ENCODE measurements around the gene KLF11.

DNA sequence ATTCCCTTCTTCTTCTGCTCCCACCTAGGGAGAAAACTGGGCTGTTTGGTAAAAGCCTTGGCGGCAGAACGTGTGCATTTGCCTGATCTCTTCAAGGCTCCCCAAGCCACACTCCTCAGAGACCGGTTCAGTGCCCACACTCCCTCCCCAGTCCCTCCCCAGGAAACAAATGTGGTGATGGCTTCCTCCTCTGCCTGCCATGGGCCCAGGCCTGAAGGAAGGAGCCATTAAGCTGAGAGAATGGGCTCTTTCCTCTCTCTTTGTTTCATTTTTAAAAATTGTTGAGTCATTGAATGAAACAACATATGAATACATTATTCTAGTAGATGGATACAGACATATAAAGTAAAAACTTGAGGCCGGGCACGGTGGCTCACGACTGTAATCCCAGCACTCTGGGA lies 50.6 kb upstream of the YWHAQ start:
- PRO-cap: unidirectional peak, minus-strand start at position 110 of the sequence

GRCh38 chr2:9690103-9690738 lies 59.4 kb upstream of the YWHAQ start:
- PRO-cap: unidirectional peak, plus-strand start at chr2:9690569

GRCh38 chr2:10029918-10030745 lies 13.2 kb upstream of the KLF11 start:
- PRO-cap: no peak

DNA sequence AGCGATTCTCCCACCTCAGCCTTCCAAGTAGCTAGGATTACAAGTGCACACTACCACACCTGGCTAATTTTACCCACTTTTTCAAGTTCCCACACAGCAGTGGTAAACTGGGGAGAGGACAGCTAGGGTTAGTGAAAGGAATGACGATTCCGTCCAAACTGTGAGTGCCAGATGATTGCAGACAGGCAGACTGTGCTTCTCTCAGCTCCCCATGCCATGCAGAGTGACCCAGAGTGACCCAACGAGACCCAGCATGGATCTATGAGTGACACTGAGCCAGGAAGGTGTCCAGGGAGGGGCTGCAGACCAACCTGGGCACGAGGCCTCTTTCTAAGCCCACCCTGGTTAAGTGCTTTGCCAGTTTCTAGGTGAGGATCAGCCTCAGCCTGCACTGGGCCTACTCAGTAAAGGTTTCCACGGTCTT lies 7.7 kb upstream of the KLF11 start:
- PRO-cap: no peak

GRCh38 chr2:10036031-10037154 lies 7.0 kb upstream of the KLF11 start:
- PRO-cap: no peak

GRCh38 chr2:10043495-10044119 lies at the start of gene KLF11:
TSS of gene KLF11 (plus strand) at chr2:10043550.
- PRO-cap: bidirectional peak, plus-strand start at chr2:10043572, minus-strand start at chr2:10043322; bidirectional peak, plus-strand start at chr2:10044244, minus-strand start at chr2:10044021

GRCh38 chr2:10119862-10121082 lies 2.3 kb upstream of the RRM2 start:
- PRO-cap: bidirectional peak, plus-strand start at chr2:10120451, minus-strand start at chr2:10120253; bidirectional peak, plus-strand start at chr2:10120700, minus-strand start at chr2:10120648

- PRO-cap: no peak
Measured at GRCh38 chr2:10241226-10241594, 61.5 kb upstream of the HPCAL1 start.

DNA sequence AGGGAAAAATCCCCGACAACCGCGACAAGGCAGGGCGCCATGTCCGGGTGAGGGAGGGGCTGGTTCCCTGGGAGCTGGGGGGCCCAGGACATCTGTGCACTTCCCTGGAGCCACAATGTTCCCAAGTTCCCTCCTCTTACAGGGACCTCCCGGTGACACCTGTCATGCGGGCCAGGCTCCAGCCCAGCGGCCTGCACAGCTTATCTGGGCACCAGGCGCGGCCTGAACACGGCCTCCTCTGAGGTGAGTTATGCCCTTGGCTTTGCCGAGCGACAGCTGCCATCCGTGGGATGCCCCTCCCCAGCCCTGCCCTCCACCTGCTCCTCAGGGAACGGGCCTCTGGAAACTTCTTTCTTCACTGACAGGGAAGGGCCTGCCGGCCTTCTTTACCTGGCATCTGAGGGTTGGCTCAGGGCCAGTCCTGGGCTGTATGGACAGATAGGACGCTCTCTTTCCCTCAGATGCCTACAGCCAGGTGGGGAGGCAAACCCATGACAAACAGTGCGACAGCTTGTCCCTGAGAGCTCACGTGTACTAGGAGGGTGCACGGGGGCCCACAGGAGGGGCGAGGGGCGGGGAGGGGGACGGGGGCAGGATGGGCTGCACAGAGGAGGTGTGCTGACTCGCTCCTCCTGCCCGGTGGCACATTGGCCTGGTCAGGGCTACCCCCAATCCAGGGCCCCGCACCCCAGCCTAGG lies 35.0 kb upstream of the HPCAL1 start:
- PRO-cap: no peak

- PRO-cap: no peak
Measured at GRCh38 chr2:10277656-10277927, 25.1 kb upstream of the HPCAL1 start.

- PRO-cap: no peak
Measured at GRCh38 chr2:10324102-10324756, 21.5 kb downstream of the HPCAL1 start.

- PRO-cap: no peak
Measured at GRCh38 chr2:10378165-10378701, 69.9 kb downstream of the ODC1 start.

DNA sequence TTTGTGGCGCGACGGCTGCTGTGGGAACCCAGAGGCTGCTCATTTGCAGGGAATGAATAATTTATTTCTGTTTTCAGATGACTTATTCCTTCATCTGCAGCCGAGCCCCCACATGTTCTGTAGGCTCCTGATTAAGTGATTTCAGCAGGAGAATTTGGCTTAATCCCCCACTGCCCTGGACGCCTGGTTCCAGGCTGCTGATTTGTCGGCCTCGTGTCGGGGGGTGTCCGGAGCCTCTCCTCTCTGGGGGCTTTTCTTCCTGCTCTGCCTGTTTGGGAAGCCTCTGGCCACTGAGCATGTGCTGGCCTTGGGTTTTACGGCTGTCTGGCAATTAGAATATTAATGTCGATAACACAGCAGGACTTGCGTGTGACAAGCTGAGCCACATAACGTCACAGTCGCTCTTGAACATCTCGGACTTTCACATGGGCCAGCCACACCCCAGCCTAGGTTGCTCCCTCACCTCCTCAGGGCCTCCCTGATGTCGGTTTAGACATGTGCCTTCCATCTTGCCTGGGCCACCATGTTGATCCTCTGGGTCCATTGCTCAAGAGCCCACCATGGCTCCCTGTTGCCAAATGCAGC lies 62.4 kb downstream of the ODC1 start:
- PRO-cap: no peak

DNA sequence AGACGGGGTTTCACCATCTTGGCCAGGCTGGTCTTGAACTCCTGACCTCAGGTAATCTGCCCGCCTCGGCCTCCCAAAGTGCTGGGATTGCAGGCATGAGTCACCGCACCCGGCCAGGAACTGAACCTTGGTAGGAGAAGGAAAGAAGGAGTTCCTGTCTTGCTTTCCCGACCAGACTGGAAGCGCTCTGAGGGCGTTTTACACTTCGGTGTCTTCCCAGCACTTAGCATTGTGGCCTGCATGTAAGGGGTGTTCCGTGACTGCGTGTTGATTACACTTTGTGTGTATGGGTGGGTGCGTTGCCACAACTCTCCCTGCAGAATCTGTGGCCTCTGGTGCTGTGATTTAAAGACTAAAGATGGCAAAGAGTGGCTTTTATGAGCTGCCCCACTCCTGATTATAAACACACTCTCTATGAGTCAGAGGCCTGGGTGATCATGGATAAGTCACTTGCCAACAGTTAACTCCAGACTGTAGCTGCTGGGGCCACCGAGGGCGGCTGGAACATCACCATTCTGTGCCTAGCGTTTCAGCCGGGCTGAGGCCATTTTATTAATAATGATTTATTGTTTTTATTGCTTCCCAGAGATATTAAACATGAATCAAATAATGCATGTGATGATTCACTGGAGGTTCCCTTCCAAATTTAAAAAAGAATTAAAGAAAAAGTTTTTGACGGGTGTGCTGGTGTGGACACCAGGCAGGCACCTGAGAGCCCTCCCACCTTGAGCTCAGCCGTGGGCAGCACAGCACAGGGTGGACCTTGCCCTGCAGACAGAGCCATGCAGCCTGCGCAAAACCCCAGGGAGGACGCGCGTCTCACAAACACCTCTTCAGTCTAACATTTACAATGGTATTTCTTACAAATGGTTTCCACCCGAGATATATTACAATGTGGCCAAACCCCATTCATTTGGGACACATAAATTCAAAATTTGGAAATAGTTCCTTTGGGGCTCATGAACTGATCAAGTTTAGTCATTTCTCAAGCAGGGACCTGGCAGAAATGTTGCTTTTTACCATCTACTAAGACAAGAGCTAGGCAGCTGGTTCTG lies 45.7 kb downstream of the ODC1 start:
- PRO-cap: no peak

DNA sequence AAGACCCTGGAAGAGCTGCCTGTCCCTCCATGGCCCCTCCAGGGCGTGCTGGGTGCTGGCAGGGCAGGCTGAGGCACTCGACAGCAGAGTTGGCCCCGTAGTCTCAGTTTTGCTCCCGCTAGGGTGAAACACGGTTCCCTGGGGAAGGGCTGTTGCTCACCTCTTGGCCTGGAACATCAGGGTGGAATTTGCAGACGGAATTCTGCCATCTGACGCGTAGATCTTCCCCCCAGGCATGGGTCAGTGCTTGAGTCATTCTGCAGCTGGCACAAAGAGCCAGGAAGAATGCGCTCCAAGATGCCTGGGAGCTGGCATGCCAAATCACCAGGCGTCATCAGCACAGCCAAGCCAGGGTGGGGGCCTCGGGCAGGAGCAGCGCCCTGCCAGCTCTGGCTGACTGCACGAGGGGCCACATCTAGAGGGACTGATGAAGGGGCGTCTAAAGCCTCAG lies 42.7 kb downstream of the ODC1 start:
- PRO-cap: no peak

GRCh38 chr2:10441444-10442508 lies 6.4 kb downstream of the ODC1 start:
- PRO-cap: no peak

GRCh38 chr2:10499211-10499711 lies 51.1 kb upstream of the ODC1 start:
- PRO-cap: no peak

DNA sequence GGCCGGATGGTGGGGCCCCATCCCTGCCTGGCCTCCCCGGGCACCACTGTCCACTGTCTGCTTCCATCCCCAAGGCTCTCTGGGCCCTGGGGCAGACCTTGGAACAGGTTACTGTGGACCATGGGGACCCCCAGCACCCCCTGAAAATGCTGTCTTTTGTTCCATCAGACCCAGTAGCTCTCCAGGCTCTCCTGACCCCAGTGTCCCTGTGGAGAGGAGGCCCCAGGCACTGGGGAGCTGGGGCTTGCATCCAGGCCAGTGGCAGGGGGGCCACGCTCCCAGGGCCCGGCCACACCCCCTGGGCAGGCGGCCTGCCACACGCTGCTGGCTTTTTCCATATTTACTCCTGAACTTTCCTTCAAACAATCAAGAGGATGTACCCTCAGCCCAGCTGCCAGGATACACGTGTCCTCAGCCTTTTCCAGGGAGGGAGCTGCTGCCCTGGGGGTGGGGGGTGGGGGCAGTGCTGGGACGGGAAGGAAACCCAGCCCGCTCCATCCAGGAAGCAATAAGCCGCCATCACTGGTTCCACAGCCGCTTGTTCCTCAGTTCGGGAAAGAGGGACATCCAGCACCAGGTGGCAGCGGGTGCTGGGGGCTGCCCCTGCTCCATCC lies 102.3 kb upstream of the ODC1 start:
- PRO-cap: unidirectional peak, plus-strand start at position 548 of the sequence

DNA sequence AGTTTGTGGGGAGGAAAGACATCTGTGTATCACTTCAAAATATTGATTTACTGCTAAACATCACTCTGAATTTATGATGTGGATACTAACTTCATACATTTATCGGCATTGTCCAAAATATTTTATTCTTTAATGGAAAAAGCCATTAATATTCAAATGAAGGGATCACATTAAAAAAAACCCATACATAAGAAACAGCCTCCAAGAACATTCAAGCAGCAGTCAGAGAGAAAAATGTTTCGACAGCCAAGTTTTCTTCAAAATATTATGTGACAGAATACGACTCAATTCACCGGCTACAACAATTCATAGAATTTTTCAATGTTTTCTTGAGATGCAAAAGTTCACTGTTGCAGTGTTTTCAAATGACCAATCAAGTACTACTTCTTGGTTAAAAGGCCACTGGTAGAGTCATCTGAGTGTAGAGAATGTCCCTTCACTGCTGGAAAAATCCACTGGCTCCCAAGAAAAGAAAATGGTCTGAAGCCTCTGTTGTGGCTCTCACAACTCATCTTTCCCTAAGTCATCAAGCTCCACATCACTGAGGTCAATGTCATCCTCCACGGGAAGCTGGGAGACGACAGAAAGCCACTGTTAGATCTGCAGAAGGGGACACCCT lies 28.7 kb downstream of the PDIA6 start:
- PRO-cap: no peak

- PRO-cap: no peak
Measured at GRCh38 chr2:10810661-10811241, 1.8 kb downstream of the PDIA6 start.

Measured in colonic mucosa (tissue), 1 donor.